Airway epithelial cell (primary cell): ENCODE measurements around a stretch of chr9.

DNA sequence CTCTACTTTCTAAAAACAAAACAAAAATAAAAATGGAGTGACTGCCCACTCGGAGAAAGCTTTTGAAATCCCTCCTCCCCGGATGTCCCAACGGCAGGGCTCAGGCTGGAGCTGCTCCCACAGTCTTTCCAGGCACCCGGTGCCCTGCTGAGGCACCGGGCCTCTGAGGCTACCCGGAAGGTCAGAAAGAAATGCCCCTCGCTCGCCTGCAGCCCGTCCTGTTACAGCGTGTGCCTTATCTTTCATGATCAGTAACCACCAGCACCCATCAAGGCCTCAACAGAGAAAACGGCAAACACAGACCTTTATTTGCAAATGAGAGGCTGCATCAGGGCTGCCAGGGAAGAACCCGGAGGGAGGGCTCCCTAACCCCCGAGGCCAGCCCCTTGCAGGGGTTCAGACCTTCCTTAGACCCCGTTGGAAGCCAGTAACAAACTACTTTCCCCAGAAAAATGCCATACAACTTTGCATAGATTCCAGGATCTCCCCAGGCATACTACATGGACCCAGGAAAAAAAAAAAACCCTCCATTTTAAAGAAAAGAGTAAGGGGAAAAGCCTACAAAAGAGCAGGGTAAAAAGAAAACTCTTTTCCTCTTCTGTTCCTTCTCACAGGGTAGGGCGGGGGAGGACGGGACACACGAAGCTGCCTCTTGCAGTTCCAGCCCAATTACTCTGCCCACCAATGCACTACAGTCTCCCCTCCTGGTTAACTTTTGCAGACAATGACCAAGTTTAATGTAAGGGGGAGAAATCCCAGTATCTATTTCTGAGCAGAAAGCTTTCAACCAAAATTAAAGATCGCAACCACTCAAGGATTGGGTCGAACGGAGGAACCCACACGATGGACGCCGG, 1.5 kb downstream of the BRD3 start:
- RAMPAGE, long total RNA, result no peak

DNA sequence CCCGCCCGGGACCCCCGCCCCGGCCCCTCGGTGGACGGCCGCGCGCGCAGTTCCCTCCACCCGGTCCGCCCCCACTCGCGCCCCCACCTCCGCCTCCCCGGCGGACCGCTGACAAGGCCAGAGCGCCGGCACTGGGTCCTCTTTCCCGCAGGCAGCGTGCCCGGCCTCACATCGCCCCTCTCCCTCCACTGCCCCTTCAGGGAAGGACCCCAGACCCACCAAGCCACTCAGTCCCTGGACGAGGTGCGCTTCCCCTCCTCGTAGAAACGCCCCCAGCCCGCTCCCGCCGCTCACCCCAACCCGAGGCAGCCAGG, 423 bp downstream of the WDR5 start:
- RAMPAGE, long total RNA, result no peak

- RAMPAGE, long total RNA, result no peak
Measured at GRCh38 chr9:134139663-134140016, 3.8 kb downstream of the WDR5 start.

- RAMPAGE, long total RNA, result no peak
Measured at GRCh38 chr9:134188345-134188740, 52.5 kb downstream of the WDR5 start.

DNA sequence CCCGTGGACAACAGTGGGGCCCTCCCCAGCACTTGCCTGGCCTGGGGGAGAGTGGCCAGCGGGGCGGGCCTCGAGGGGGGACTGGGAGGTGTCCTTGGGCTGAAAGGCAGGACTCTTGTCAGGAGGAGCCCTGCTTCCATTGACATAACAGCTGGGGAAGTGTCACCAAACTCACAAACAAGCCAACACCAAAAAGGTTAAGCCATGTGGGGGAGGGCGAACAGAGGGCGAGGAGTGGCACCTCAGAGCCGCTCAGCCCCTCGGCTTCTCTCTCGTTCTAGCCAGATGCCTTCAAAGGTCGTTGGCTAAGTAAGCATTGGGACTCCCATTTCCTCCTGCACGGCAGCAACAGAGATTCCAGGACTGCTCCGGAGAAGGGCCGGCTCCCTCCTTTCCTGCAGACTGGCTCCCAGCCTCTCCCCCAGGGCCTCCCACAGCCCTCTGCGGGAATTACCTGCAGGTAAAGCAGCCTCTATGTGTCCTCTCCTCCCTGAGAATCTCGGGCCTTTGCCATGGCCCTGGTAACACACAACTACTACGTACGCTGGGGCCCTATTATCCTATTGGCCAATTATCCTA, 80.5 kb downstream of the WDR5 start:
- RAMPAGE, long total RNA, result no peak

GRCh38 chr9:134219328-134220243, 83.7 kb downstream of the WDR5 start:
- RAMPAGE, long total RNA, result no peak

DNA sequence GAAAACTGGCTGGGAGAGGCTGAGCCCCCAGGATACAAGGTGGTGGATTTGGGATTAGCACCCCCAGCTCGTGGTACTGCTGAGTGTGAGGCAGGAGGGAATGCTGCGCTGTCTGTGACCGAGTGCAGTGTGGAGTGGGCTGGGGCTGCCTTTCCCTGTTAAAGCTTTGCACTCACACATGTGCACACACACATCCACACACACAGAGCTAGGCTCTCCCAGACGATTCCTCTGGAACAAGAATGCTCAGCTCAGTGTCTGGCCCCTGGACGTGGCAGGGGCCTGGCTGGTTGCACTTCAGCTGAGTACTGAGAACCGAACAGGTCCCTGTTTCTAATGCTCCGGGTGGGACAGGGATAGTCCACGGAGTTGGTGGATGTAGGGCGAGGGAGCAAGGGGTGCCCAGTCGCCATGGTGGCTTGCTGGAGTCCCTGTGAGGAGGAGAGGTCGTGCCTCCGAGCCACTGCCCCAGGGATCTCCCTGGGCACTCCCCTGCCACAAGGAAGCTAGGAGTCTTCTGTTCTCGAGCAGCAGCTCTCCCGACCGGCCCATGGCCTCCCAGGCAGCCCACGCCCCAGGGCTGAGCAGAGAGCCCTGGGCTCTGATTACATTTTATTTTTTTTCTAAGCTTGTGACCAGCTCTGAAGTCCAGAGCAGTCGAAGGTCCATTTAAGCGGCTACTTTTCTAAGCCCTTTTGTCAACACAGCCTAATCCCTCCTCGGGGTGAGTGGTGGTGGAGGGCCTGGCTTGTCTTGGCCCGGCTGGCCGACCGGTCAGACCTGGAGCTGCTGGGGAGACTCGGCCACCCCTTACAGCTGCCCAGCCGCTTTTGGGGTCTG, 1.9 kb downstream of the RXRA start:
- RAMPAGE, long total RNA, result no peak

DNA sequence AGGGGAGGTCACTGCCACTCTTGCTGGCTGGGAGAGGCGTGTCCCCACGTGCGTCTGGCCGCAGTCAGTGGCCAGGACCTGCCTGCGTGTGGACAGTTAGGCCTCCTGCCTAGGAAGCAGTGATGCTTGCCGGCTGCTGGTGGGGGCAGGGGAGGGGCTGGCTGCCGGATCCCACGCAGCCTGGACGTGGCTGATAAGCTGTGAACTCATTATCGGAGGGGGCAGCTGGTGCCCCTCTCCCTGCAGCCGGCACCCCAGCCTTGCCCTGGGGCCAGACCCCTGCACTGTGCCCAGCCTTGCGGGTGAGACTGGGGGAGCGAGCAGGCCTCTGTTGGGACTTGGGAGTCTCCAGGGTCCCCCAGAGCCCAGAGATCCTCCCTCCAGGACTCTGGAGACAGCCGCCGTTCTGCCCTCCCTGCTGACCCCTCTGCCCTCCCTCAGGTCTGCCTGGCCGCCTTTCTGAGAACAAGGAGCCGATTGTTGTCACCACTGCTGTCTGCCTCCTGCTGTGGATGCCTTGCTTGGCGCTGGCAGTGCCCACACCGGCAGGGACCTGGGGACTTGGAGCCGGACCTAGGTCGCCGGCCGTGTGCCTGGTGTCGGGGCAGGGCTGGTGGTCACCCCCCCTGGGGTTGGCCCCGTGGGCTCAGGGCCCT, 12.4 kb downstream of the RXRA start:
- RAMPAGE, long total RNA, result no peak

DNA sequence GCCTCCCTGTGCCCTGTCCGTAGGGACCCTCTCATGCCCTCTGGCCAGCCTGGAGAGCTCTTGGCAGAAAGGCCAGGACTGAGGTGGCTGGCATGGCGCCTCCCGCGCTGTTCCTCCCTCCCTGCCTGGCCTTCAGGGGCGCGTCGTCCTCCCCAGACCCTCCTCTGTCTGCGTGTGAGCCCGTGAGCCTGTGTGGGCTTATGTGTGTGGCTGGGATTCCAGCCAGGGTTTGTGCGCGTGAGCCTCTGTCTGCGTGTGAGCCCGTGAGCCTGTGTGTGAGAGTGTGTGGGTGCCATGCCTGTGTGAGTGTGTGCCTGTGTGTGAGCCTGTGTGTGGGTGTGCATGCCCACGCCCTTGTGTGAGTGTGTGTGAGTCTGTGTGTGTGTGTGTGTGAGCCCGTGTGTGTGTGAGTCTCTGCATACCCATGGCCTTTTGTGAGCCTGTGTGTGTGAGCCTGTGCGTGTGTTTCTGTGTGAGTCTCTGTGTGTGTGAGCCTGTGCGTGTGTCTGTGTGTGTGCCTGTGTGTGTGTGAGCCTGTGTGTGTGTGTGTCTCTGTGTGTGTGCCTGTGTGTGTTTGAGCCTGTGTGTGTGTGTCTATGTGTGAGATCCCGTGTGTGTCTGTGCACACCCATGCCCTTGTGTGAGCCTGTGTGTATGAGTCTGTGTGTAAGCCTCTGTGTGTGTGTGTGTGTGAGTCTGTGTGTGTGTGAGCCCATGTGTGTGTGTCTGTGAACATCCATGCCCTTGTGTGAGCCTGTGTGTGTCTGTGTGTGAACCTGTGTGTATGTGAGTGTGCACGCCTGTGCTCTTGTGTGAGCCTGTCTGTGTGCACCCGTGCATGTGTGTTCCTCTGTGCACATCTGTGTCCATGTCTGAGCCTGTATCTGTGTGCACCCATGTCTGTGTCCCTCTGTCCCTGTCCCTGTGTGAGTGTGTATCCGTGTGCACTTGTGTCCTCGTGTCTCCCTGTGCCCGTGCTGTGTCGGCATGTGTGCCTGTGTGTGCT, 13.2 kb downstream of the RXRA start:
- RAMPAGE, long total RNA, result no peak

- RAMPAGE, long total RNA, result no peak
Measured at GRCh38 chr9:134409913-134410810, 83.9 kb downstream of the RXRA start.

- RAMPAGE, long total RNA, result no peak
Measured at GRCh38 chr9:134441070-134441373, 114.8 kb downstream of the RXRA start.

DNA sequence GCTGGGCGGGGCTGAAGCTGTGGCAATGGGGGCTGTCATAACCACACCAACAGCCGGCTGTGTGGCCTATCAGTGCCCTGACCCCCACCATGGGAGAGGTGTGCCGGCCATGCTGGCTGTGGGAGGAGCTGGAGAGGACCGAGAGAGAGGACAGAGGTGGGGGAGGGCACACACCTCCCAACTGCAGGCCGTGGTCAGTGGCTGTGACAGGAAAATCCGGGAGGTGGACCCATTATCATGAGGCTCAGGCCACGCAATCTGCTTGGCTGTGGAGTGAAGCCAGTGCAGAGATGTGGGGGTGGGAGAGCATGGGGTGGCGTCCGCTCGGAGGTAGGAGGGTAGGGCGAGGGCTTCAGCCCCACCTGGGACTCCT, 136.0 kb downstream of the RXRA start:
- RAMPAGE, long total RNA, result no peak

GRCh38 chr9:134592377-134592759, 49.2 kb upstream of the COL5A1 start:
- RAMPAGE, long total RNA, result no peak

DNA sequence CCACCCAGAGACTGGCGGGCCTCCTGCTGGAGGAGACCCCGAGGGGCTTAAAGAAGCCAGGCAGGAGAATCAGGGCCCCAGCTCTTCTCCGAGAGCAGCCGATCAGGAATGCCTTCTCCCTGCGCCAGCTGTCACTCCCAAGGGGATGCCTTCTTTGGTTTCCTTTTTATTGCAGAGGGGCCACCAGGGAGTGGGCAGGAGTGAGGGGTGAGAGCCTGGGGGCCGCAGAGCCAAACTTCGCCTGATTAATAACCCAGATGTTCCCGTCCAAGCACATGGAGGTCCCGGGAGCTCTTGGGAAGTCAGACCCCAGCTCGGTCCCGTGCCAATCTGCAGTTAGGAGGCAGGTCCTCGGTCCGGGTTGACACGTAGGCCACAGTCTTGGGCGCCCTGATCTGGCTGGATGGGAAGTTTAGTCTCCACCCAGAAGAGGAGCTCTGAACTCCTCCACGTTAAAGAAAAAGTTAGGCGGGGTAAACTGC, 653 bp upstream of the COL5A1 start:
- RAMPAGE, long total RNA, result no peak

- RAMPAGE, long total RNA, result no peak
Measured at GRCh38 chr9:134728190-134728843, 86.7 kb downstream of the COL5A1 start.

GRCh38 chr9:134804826-134805460, 75.7 kb upstream of the FCN2 start:
- RAMPAGE, long total RNA, result no peak

GRCh38 chr9:134825554-134826008, 55.0 kb upstream of the FCN2 start:
- RAMPAGE, long total RNA, result no peak

DNA sequence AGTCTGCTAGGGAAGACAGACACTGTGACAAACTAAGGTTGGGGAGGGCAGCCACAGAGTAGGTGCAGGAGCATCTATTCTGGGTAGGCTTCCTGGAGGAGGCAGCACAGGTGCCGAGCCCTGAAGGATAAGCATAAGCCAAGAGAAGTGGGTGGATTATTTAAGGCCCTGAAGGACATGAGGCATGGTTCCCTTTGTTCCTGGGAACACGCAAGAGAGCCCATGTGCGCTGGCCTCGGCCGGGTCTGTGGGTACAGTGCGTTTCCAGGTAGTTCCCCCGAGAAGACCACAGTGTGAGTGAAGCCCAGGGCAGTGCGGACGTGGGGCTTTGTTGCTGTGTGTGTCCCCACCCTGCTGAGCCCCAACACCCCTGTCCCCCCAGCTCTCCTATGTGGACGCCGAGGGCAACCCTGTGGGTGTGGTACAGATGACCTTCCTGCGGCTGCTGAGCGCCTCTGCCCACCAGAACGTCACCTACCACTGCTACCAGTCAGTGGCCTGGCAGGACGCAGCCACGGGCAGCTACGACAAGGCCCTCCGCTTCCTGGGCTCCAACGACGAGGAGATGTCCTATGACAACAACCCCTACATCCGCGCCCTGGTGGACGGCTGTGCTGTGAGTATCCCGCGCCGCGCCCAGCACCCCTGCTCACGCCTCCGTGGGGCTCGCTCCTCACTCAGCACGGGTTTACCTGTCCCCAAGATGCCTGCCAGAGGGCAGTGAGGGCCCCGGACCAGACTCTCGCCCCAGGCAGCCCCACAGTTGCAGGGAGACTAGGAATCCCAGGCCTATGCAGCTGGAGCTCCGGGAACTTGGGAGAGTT, 45.8 kb upstream of the FCN2 start:
- RAMPAGE, long total RNA, result no peak

DNA sequence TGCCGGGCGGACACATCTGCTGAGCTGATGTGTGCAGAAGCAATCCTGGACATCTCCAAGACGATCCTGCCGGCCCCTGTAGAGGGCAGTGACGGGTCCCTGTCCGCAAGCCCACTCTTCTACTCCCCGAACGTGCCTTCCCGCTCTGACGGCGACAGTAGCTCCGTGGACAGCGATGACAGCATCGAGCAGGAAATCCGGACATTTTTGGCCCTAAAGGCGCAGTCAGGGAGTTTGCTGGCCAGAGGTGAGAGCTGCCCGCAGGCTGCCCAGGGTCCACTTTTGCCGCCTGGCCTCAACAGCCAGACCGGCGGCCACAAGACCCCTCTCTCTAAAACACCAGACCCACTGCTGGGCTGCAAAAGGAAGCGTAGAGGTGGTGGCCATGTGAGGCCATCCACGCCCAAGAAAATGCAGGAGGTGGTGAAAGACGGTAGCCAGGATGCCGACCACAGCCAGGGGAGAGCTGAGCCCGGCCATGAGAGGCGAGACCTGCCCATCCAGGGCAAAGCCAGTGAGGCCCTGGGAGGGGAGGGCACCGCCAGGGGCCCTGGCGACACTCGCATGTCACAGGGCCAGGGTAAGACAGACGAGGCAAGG, 6.4 kb downstream of the PPP1R26 start:
- RAMPAGE, long total RNA, result no peak

DNA sequence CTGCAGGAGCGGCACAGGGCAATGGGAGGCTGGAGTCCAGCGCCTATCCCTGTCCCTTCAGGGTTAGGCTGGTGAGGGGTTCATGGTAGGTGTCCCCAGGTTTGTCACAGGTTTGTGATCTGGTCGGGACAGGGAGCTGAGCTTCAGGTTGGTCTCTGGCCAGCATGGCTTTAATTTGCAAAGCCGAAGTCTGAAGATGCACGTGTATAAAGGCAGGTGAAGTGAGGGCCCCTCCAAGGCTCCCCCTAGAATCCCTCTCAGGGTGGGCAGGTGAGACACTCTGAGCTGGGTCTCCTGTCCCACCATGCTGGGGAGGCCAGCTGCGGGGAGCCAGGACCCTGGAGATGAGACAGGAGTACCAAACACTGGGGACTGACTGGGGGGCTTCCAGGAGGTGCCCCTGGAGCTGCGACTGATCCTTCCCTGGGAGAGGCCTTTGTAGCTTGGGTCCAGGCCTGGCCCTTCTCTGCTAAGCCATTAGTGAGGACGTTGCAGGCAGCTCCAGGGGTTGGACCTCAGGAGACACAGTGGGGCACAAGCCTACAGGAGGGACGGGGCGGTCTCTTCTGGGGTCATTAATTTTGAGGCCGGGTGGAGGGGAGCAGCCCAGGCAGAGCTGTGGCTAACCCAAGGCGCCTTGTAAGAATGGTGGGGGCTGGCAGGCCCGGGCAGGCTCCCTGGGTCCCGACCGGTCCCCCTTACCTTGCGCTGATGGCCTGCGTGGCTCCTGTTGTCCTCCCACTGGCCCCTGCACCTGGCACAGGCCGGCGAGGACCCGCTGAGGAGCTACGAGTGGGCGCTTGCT, 4.9 kb downstream of the MRPS2 start:
- RAMPAGE, long total RNA, result no peak